Breast epithelium (tissue), 2 donors: Measurements from ENCODE around the genes PPP1R27, MAFG, LRRC45 and DUS1L.

- PRO-cap = no peak
- RAMPAGE, long total RNA, 2 experiments = no peak in any of the 2 experiments
Observed at GRCh38 chr17:81734358-81734914, 22.4 kb downstream of the SLC25A10 start.

DNA sequence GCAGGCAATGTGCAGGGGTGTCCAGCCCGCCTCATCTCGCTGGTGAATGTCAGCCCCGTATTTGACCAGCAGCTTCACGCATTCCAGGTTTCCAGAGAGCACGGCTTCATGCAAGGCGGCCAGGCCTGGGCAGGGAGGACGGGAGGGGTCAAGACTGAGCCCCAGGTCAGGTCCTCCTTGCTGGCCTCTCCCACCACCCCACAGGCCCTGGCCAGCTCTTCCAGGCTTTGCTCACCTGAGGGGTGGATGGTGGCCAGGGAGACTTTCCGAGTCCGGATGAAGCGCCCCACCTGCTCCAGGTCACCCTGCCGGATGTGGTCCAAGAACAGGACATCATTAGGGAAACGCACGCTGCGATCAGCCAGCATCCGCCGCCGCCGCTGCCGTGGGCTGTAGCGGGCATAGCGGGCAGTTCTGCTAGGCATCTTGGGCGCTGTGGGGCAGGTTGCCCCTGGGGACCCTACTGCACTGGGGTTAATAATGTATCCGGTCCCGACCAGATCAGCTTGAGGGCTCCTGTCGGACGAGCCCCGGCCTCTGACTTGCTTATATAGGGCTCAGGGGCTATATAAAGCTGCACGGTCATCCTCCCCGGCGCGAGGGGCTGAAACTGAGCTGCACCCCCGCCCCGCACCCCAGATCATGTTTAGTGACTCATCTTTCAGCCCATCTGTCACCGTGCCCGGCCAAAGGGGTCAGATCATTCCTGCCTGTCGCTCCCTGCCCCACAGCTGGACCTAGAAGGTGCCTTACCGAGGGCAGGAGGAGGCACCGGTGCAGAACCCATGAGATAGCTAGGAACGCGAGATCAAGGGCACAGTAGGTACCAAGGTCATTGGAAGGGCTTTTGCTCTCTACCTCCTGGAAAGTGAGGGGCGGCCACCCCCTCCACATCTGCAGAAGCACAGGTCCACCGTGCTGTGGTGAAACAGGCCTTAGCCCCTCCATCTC lies at the start of gene PPP1R27:
Gene PPP1R27, minus strand, starts transcription at position 522 of the 951 bp plus-strand sequence.
- PRO-cap = no peak
- RAMPAGE, long total RNA, 2 experiments = no peak in any of the 2 experiments

GRCh38 chr17:81869170-81870318 lies 1.6 kb downstream of the ARHGDIA start:
- PRO-cap = no peak
- RAMPAGE, long total RNA, 2 experiments = start-site peak on the plus strand in 1 of 2 experiments, at chr17:81869401-81869561 at its widest, 5 reads per replicate

- PRO-cap = no peak
- RAMPAGE, long total RNA, 2 experiments = no peak in any of the 2 experiments
Observed at GRCh38 chr17:81916226-81917224, 1.5 kb downstream of the SIRT7 start.

DNA sequence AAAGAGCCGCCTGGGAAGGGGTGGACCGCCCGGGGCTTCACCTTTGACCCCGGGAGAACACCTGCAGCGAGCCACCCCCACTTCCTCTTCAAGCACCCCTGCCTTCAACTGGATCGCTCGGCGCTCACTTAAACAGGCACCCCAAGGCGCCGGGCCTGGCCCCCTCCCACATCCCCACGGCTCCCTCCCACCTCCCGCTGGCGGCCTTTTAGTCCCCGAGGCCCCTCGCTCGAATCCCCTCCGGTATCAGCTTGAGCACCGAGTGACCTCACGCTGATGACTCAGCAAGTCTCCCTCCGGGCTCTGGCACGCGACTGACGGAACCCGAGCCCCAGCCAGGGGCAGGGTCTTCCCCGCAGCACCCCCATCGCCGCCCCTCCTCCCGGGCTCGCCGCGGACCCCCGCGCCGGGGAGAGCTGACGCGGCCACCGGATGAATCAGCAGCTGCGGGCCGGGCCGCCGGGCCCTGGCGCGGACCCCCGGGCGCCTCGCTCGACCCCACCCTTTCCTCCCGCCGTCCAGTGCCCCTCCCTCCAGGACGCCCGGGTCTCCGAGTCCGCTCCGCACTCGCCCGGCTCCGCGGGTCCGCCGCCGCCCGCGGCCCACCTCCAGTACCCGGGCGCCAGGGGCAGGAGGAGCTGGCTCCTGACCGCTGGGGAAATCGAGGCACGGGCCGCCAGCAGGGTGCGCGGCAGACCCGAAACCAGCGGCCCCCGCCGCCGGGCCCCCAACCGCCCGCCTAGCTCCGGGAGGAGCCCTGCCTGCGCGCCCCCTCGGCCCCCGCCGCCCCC lies 650 bp downstream of the MAFG start:
- PRO-cap = no peak
- RAMPAGE, long total RNA, 2 experiments = no peak in any of the 2 experiments

- PRO-cap = bidirectional peak, plus-strand start at chr17:81927835, minus-strand start at chr17:81927735
- RAMPAGE, long total RNA, 2 experiments = no peak in any of the 2 experiments
Observed at GRCh38 chr17:81927481-81928215, at the start of gene MAFG. Gene MAFG (minus strand): TSS chr17:81927735.

DNA sequence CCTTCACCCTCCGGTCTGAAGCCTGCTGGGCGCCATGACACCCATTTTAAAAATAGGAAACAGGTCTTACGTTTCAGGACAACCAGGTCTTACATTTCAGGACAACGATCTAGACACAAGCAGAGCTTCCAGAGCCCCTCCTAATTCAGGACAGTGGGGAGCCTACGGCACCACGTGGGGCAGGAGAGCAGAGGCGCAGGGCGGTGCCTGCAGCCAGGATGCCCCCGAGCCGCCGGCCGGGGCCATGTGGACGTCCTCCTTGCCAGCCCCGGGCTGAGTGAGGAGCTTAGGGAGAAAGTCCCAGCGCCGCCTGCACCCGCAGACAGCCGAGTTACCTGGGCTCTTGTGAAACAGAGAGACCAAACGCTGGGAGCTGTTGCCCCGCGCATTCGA lies 1.5 kb upstream of the NOTUM start:
- PRO-cap = no peak
- RAMPAGE, long total RNA, 2 experiments = no peak in any of the 2 experiments

DNA sequence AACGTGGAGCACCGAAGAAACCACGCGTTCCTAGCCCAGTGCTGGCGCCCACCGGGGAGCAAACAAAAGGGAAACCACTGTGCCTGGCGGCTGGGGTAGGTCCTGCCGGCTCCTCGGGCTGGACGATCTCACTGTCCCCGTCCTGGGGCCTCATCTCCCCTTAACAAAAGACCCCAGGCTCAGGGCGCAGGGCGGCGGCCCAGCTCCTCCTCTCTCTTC lies 447 bp downstream of the CENPX start:
- PRO-cap = no peak
- RAMPAGE, long total RNA, 2 experiments = no peak in any of the 2 experiments

GRCh38 chr17:82022541-82022771 lies 222 bp downstream of the CENPX start:
- PRO-cap = no peak
- RAMPAGE, long total RNA, 2 experiments = no peak in any of the 2 experiments

DNA sequence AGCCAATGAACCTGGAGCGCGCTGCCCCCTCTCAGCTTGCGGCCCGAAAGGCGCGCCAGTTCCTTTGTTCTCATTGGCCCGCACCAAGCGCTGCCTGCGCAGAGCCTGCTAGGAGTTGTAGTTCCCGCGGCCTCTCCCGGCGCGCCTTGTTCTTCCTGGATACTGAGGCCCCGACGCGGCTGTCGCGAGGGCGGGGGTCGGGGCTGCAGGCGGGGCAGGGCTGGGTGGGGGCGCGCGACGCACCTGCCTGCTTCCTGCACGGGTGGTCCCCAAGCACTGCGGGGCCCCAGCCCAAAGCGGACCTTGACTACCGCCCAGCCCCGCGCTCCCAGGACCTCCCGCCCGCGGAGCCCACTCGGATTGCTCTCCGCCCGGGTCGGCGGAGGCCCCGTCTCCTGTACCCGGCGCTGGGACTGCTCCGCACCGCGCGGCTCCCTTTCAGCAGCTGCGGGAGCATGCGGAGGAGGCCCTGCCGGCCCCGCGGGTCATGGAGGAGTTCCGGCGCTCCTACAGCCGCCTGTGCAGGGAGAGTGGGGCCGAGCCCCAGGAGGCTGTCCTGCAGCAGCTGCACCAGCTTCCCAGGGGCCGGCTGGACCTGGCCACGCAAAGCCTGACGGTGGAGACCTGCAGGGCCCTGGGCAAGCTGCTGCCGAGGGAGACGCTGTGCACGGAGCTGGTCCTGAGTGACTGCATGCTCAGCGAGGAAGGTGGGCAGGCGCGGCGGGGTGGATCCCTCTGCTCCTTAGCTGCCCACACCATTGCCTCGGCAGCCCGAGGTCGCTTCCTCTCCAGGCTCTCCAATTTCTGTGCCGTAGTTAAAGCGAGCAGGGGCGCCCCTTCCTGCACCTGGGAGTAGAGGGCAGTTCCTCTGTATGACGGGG lies at the start of gene LRRC45:
Gene LRRC45, plus strand, starts transcription at position 149 of the 881 bp plus-strand sequence.
- PRO-cap = no peak
- RAMPAGE, long total RNA, 2 experiments = no peak in any of the 2 experiments

GRCh38 chr17:82031891-82032441 lies 488 bp downstream of the RAC3 start:
- PRO-cap = unidirectional peak, minus-strand start at chr17:82032033
- RAMPAGE, long total RNA, 2 experiments = no peak in any of the 2 experiments

- PRO-cap = no peak
- RAMPAGE, long total RNA, 2 experiments = no peak in any of the 2 experiments
Observed at GRCh38 chr17:82035809-82036073, 1.8 kb downstream of the DCXR start.

- PRO-cap = no peak
- RAMPAGE, long total RNA, 2 experiments = start-site peak on the plus strand in 2 of 2 experiments, at chr17:82050924-82051192 at its widest, 12 to 31 reads per replicate
Observed at GRCh38 chr17:82050581-82051234, 903 bp downstream of the RFNG start.

DNA sequence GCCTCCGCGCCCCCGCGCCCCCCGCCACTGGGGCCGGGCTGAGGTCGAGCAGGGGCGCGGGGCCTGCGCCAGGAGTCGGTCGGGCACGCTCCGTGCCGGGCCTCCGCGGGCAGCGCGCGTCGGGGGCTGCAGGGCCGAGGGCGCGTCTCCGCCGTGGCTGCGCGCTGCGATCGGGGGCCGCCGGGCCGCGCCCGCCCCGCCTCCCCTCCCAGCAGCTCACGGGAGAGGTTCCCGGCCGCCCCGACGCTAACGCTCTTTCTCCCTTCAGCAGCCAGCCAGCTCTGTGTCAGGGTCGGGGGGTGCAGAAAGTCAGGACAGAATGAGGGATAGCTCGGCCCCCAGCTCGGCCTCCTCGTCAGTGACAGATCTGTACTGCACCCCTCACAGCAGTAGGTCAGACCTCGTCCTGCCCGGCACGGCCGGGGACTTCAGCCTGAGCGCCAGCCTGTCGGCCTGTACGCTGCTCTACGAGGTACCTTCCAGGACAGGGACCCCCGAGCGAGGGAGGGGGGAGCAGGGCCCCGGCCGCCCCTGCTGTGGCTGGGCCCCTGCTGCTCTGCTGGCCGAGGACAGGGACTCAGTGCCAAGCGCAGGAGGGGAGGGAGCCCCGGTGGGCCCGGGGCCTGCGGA lies 405 bp downstream of the GPS1 start:
- PRO-cap = no peak
- RAMPAGE, long total RNA, 2 experiments = no peak in any of the 2 experiments

DNA sequence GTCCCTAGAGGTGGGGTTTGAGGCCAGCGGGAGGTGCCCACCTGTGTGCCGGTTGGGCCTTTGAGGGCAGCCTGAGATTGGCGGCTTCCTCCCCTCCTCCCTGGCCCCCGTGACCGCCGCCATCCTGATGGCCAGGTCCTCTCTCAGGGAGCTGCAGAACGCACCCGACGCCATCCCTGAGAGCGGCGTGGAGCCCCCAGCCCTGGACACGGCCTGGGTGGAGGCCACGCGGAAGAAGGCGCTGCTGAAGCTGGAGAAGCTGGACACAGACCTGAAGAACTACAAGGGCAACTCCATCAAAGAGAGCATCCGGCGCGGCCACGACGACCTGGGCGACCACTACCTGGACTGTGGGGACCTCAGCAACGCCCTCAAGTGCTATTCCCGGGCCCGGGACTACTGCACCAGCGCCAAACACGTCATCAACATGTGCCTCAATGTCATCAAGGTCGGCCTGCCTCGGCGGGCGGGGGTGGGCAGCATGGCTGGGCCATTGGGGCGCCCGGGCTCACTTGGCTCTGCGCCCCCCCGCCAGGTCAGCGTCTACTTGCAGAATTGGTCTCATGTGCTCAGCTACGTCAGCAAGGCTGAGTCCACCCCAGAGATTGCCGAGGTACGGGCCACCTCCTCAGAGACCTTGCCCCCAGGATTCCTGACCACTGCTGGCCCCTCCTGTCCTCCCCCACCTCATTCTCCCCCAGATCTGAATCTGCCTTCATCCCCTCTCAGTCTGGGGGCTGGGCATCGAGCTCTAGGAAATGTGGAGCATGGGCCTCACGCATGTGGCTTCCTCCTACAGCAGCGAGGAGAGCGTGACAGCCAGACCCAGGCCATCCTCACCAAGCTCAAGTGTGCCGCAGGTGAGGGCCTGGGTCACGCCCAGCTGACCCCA lies 2.9 kb downstream of the GPS1 start:
- PRO-cap = no peak
- RAMPAGE, long total RNA, 2 experiments = no peak in any of the 2 experiments

- PRO-cap = no peak
- RAMPAGE, long total RNA, 2 experiments = no peak in any of the 2 experiments
Observed at GRCh38 chr17:82055255-82056467, 4.0 kb downstream of the GPS1 start.

DNA sequence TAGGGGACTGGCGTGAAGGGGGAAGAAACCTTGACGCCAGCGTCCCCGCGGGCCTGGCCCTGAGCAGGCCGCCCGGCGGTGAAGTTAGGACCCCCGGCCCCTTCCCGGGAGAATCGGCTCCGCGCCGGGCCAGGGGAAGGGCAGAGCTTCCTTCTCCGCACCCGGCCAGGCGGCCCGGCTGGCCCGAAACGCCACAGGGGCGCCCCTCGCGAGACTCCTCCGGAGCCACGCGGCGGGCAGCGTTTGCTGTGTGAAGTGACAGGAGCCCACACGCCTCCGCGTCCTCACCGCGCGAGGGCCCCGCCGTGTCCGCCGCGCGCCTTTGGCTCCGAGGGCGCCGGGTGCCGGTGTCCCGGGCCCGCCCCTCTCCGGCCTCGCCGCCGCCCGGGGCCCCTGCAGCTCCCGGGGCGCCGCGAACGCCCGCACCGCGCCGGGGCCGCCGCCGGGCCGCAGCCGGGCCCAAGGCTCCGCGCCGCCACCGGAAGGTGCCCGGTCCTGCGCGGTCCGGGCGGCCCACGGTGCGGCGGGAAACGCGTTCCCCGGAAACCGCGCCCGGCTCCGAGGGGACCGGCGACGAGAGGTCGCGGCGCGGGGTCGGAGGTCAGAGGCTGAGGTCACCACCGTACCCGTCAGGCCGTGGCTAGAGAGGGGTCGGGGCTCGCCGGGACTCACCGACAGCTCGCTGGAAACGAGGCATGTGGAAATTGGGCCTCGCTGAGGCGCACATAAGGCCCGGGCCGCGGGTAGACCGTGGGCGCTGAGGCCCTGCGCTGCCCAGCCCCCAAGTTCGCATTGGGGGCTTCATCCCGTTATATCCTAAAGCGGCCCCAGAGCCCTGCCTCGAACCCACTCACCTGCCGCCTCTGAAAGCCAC lies at the start of gene DUS1L:
Gene DUS1L, minus strand, starts transcription at position 480 of the 874 bp plus-strand sequence.
- PRO-cap = bidirectional peak, plus-strand start at position 561 of the sequence, minus-strand start at position 480 of the sequence
- RAMPAGE, long total RNA, 2 experiments = no peak in any of the 2 experiments

DNA sequence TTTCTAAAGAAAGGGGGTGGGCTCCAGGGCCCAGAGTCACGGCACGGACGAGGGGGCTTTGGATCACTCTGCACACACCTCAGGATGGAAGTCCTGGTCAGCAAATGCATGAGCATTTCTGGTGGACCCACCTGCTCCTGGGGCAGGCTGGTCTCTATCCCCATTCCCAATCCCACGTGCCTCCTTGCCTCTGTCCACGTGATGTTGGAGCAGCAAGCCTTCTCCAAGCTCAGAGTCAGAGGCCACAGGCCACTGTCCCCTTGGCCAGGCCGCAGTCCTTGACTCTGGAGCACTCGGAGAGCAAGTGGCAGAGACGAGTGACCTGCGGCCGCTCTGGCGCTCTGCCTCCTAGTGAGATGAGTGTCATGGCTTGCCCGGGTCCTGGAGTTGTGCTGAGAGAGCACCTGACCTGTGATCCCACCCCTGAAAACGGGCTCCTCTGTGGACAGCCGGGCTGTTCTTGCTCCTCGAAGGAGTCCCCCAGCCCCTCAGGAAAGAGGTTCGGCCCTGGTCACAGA lies 9.9 kb upstream of the FASN start:
- PRO-cap = no peak
- RAMPAGE, long total RNA, 2 experiments = no peak in any of the 2 experiments

GRCh38 chr17:82205543-82206619 lies 6.8 kb downstream of the CCDC57 start:
- PRO-cap = unidirectional peak, plus-strand start at chr17:82206090
- RAMPAGE, long total RNA, 2 experiments = no peak in any of the 2 experiments

- PRO-cap = bidirectional peak, plus-strand start at chr17:82216988, minus-strand start at chr17:82216761
- RAMPAGE, long total RNA, 2 experiments = no peak in any of the 2 experiments
Observed at GRCh38 chr17:82216276-82217116, 3.9 kb upstream of the CCDC57 start.